Placental pericyte (primary cell): ENCODE results near the genes HMX1, USP17L25 and HS3ST1.

GRCh38 chr4:8435632-8436486 lies 4.7 kb downstream of the ACOX3 start:
- CAGE, long polyA plus RNA: no peak

GRCh38 chr4:8451479-8452067 lies 11.0 kb downstream of the TRMT44 start:
- CAGE, long polyA plus RNA: no peak

- CAGE, long polyA plus RNA: no peak
These were observed 35.2 kb downstream of the TRMT44 start for GRCh38 chr4:8475631-8476343.

DNA sequence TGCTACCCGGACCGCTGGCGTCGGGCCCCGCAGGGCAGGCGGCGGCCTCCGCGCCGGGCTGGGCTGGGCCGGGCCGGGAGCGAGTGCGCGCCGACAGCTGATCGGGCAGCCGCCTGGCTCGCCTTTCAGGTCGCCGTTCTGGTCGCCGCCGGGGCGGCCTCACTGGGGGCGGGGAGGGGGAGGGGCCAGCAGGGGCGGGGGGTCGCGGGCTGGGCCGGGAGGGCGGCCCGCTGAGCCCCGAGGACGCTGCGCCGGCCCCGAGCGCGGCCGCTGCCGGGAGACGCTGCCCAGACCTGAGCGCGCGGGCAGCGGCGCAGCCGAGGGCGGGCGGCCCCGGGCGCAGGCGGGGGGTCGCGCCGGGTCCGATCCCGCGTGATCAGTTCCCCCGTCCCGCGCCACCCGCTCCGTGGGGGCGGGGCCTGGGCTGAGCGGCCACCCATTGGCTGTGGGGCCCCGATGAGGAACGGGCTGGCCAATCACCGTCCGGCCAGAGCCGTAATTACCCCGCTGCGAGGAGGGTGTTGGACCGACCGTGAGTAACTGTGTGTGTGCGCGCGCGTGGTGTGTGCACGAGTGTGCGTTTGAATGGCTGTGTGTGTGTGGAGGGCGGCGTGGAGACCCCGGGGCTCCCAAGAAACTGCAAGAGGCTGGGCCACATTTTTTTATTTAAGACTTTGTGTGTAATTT lies at the start of gene HMX1:
Gene HMX1 (minus strand): TSS at position 127 of the 687 bp plus-strand sequence.
- CAGE, long polyA plus RNA: no peak

- CAGE, long polyA plus RNA: no peak
These were observed 128.9 kb upstream of the HMX1 start for GRCh38 chr4:9000595-9000883.

DNA sequence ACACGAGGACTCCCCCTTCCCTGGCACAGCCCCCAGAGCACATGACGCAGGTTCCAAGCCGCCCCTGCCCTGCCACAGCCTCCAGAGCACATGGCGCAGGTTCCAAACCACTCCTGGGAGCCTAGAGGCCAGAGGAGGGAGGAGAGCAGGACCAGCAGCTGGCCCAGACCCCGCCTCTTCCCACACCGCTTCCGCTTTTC lies 286 bp downstream of the FAM90A26 start:
- CAGE, long polyA plus RNA: no peak

- CAGE, long polyA plus RNA: no peak
These were observed at the start of gene USP17L25 for GRCh38 chr4:9329660-9330176. Gene USP17L25, plus strand, starts transcription at chr4:9329911.

DNA sequence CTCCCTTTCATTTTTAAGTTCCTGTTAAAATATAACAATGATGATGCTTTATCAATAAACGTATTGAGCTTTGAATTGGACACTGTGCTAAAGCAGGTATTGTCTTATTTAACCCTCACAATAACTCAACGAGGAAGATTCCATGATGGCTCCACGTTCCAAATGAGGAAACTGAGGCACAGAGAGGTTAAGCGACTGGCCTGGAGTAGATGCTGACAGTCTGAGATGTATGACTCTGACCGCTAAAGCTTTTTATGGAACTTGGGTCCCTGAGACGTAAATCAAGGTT lies 36.0 kb upstream of the SLC2A9 start:
- CAGE, long polyA plus RNA: no peak

- CAGE, long polyA plus RNA: no peak
These were observed 33.4 kb downstream of the WDR1 start for GRCh38 chr4:10083253-10083570.

DNA sequence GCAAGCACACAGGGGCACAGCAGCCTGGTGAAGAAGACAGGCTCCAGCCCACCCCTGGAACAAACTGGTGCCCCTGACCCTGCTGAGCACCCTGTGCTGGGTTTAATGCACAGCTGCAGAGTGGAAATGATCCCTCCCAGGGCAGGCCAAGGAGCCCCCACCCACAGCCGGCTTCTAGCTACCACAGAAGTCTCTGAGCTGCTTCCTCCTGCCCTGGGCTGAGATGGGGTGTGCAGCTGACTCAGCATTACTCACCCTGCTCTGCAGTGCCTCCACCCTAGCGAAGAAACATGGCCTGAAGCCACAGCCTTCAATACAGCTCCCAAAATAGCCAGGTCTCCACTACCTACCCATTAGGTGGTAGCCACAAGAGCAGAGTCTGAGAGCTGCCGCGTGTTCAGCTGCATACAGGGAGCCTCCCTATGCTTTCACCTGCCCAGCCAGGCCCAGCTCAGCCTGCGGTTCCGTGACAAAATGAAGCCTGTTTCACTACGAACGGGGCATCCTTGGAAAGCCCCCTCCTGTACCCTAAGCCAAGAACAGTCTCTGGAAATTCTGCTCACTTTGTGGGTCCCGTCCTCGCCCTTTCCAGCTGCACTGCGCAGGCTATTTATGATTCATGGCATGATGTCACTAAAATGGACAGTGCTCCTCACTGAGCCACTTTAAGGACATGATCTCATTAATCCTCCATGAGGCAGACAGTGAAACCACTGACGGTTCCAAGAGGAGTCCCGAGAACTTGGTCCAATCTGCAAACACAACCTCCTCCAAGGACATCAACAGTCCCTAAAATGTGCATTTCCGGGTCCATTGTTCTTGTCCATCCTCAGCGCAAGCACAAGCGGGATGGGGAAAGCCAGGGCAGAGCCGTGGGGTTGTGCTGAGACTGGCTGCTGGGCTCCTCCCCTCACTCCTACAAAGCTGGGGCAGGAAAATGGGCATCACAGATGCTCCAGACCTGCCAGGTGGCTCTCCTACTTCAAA lies 20.2 kb downstream of the WDR1 start:
- CAGE, long polyA plus RNA: no peak

GRCh38 chr4:10098691-10099212 lies 17.8 kb downstream of the WDR1 start:
- CAGE, long polyA plus RNA: no peak

- CAGE, long polyA plus RNA: no peak
These were observed 16.8 kb downstream of the WDR1 start for GRCh38 chr4:10099867-10100190.

DNA sequence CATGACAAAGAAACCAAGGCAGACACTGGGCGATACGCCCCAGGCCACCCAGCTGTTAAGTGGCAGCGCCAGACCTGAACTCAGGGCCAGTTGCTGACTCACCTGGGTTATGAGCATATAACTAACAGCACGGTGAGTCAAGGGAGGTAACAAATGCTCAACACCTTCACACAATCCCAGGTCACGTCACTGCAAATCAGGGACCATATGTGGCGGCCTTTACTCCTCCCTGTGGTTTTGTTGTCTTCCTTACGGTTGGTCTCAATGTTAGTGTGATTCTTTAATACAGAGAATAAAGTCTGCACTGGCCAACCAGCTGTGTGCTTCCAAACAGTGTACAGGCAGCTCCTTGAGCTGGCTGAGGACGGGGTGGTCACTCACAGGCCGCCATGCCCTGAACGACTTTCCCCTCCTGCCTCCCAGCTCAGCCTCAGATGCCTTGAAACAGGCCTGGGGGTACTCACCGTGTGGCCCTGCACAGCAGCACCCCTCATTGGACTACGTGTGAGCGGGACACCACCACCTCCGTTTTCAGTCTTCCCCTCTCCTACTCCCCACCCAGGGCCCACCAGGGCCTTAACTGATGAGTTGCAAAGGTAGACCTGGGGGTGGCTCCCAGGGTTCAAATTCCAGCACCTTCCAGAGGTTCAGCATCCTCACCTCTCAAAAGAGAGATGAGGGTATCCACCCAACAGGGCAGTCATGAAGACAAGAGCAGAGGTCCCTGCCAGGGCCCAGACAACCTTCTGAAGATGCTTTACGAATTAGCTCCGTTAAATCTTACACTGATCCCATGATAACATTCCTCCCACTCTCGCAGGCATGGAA lies 7.2 kb downstream of the WDR1 start:
- CAGE, long polyA plus RNA: no peak

DNA sequence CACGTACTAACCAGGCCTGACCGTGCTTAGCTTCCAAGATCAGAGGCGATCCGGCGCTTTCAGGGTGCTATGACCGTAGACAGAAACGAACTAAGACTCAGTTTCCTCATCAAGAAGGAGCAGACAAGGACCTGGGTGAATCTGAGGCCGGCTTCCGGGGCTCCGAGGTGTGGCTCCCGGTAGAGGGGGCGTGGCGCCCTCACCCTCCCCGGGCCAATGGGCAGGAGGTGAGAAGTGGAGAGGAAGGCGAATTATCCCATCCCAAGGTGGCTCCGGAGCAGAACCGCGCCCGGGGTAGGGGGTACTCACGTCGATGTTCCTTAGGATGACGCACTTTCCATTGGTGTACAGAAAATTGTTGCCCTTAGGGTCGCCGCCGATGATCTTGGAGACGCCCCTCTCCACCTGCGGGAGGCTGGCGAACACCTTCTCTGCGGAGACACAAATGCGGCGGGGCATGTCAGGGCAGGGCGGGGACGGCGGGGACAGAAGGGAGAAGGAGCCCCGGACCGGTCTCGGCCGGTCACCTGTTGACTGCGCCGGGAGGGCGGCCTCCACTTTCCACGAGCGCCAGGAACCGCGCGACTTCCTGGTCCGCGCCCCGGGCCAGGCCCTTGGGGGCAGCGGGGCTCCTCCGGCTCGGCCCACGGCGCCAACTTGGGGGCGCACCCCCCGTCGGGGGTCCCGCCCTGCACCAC lies 646 bp downstream of the WDR1 start:
- CAGE, long polyA plus RNA: no peak

- CAGE, long polyA plus RNA: no peak
These were observed at the start of gene HS3ST1 for GRCh38 chr4:11428781-11429707. Gene HS3ST1, minus strand, starts transcription at chr4:11428894.

- CAGE, long polyA plus RNA: no peak
These were observed 310.1 kb downstream of the RAB28 start for GRCh38 chr4:13174098-13174476.

DNA sequence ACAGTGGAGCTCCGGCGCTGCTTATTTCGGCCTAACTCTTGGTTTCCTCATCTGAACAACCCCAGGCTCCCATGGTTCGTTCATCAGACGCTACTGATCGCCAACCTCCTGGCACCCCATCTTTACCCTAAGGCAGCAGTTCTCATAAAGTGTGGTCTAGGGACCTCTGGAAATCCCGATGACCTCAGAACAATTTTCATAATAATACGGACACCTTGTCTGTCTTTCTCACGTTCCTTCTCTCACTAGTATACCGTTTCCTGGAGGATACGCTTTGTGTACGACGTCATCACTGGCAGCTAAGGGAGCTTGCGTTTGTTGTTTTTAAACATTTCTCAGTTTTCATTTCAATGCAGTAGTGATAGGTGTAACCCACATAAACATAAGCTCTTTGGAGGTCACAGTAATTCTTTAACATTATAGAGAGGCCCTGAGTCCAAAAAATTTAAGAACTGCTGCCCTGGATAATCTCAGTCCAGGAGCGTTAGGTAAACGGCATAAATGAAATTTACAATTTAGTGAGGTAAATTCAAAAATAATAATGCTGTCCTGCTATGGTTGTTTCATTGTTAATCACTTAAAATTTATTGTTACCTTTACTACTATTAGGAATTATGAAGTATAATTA lies 855 bp upstream of the RAB28 start:
- CAGE, long polyA plus RNA: no peak

GRCh38 chr4:13546895-13548312 lies 3.1 kb upstream of the NKX3-2 start:
- CAGE, long polyA plus RNA: no peak

- CAGE, long polyA plus RNA: no peak
These were observed 105.1 kb upstream of the CPEB2 start for GRCh38 chr4:14897002-14897851.

- CAGE, long polyA plus RNA: no peak
These were observed 16.5 kb upstream of the CPEB2 start for GRCh38 chr4:14985751-14986196.